ENCODE measurements around a stretch of chr22.

DNA sequence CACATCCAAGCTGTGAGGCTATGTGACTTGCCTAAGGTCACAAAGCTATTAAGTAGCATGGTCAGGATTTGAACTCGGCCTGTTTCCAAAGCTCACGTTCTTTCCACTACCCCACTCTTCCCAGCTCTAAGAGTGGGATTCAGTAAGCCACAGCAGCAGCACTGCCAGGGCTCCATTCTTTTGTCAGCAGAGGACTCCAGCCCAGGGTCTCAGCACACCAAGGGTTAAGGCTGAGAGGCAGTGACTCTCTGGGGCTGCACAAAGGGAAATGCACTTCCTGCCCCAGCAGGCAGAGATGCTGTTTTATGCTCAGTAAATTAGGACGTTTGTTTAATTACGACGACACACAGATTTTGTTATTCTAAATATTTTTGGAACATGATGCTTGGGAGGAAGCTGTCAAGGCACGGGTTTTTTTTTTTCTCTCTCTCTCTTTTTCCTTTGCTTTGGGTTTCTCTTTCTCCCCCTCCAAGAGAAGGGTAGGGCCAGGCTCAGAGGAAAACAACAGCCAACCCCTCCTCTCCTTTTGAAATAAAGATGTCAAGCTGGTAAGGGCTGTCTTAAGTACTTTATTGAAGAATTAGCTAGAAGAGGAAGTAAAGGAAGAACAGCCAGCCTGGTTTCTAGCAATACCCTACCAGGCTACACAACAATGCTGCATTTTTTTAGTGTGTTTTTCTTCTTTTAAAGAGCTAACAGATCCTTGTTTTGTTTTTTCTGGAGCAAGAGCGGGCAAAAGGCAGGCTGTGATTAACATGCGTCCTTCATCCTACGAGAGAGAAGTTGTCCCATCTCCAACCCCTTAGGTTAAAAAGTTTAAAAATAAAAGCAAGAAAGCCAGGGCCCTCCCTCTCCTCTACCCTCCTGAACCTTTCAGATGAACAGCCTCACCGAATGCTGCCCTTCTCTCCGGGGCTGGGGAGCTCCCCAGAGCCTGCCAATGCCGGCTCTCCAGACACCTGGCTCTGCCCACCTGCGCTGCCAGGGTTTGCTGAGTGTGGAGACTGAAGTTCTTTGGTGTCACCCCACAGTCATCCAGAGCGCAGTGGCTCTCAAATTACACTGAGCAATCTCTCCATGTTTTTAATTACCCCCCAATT lies 2.7 kb downstream of the MYH9 start:
- RRBS, result no CpG with 5 or more reads among the region's 14 CpGs

DNA sequence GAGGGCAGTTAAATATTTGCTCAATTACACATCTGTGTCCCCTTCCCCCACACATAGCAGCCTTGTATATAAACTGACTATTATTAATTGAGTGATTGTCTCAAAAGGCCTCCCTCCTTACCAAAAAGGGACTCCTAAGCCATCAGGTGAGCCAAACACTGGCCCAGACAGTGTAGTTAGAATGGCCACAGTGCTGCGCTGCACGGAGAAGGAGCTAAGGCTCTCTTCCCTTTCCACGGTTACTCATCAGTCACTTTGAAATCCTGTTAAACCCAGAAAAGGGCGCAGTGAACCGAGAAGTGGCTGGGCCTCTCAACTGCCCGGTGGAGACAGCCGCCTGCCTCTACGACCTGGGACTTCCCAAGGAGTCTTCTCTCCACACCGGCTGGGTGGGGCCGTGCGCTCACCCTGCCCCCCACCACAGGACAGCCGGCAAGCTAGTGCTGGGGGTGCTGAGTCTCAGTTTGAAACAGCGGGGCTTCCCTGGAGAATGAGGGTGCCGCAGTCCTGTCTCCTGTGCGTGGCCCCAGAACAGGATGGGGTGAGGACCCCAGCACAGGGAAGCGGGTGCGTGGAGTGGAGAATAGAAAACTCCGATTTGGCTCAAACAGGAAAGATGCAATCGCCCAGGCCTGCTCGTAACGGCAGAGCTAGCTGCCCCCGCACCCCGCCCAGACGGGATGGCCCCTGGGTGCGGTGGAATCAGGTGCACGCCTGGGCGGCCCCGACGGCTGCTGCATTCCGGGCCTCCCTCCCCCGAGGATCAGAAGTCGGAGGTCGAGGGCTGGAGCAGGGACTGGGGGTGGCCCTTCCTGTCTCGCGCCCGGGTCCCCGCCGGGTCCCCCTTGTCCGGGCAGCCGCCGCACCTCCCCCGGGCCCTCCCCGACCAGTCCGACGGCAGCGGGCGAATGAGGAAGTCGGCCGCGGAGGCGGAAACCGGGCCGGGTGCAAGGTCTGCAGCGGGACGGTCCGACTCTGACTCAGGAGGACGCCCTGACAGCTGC lies 1.2 kb downstream of the MYH9 start:
- RRBS, result 1% methylated on average over 24 of the region's 57 CpGs

GRCh38 chr22:36419199-36419925 lies 31.6 kb upstream of the MYH9 start:
- RRBS, result no CpG with 5 or more reads among the region's 13 CpGs

DNA sequence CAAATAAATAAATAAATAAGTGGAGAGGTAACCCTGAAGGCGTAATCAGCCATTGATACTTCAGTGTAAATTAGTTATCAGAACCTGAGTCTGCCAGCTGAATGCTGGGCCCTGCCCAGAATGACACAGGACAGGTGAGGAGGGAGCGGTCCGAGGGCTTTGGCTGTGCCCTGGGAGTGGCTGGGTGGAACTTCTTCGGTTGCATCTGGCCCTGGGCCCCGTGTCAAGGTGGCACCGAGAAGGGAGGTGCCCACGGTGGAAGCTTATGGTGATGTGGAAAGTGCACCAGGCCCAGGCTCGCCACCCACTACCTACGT lies 39.0 kb downstream of the TXN2 start:
- RRBS, result no CpG with 5 or more reads among the region's 9 CpGs

DNA sequence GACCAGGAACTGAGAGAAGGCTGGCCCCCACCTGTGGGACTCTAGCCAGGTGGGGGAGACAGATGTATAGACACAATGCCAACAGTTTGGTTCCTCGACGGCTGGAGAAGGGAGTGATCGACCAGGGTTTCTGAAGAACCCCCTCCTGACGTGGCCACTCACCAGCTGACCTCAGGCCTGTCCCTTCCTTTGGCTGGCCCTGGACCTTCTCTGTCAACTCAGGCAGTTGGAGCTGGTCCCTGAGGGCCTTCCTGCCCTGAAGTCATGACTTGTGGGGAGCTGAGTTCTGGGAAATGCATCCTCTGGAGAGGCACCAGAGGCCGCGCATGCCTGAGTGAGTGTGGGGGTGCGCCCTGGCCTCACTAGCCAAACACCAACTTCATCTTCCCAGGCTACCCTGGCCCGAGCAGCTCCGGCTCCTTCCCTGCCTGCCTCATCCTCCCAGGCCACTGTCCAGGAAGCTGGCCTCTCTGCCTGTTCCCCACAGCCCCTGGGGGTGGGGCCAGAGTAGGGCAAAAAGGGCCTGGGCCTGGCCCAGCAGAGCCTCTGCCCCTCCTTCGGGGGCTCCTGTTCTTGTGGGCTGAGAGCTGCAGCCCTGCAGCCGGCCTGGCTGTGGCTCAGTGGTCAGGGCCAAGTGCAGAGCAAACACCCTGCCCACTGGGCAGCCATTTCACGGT lies 23.6 kb downstream of the TXN2 start:
- RRBS, result no CpG with 5 or more reads among the region's 12 CpGs

DNA sequence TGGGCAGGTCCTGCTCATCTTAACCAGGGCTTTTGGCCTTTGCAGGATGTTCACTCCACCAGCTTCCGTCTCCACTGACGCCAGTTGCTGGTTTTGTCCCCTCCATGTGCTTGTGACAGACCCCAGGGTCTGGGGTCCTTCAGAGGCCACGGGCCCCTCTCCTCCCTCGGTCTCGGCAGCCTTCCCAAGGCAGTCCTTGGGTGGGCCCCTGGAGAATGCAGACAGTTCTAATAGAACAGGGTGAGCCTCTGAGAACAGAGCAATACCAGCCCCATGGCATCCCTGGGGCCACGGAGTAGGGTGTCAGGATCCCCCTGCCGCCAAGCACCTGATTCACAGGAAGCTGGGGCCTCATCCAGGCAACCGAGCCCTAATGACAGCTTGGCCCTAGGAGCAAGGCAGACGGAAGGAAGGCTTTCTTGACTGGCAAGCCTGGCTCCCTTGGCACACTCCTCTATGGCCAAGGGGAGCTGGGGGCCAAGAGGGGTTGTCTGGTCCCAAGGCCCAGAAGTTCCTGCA lies 15.3 kb downstream of the TXN2 start:
- RRBS, result no CpG with 5 or more reads among the region's 9 CpGs

GRCh38 chr22:36471949-36472591 lies 9.4 kb downstream of the TXN2 start:
- RRBS, result no CpG with 5 or more reads among the region's 8 CpGs

DNA sequence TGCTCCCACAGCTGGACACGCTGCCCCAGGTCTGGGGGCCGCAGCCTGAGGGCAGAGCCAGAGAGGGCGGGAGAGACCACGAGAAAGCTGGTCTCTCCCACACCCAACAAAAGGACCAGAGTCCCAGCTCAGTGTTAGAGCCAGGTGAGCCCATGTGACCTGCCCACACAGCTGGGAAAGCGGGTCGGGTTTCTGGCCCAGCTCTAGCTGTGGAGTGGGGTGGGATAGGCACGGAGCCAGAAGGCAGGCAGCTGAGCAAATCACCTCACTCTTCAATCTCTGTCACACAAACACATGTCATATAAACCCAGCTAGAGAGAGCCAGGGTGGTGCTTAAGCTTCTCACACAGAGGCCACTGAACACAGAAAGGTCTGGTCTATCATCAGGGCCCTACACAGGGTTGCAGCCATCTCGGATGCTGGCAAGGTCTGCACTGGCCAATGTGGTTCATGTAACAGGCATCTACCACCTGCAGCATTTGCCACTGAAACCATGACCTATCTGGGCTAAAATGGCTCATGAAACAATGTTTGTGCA lies 7.8 kb upstream of the EIF3D start:
- RRBS, result no CpG with 5 or more reads among the region's 8 CpGs

DNA sequence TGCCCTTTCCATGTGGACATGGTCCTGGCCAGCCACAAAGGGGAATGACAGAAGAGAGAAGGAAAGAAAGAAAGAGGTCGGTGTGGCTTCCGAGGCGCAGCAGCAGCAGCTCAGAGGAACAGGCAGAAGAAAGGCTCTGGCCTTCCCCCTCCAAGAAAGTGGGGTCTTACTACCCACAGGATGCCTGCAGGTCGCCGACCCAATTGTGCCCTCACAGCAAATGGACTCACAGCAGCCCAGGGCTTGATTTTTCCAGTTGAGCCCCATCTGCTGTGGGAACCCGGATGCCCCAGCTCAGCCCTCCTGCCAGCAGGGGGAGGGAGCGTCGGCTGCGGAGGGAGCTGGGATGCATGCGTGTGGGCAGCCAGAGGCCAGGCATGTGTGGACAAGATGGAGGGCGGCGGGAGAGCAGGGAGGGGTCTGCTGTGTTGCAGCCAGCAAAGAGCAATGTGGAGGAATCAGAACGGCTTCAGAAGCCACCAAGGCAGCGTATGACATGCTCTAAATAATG lies 41.0 kb upstream of the EIF3D start:
- RRBS, result no CpG with 5 or more reads among the region's 14 CpGs

- RRBS, result 3% methylated on average over 5 of the region's 15 CpGs
Measured at GRCh38 chr22:36870238-36870828, 9.5 kb downstream of the NCF4 start.

GRCh38 chr22:37010770-37011469 lies 3.3 kb upstream of the TEX33 start:
- RRBS, result 67% methylated on average over 5 of the region's 22 CpGs

- RRBS, result no CpG with 5 or more reads among the region's 3 CpGs
Measured at GRCh38 chr22:37126233-37126604, 16.7 kb upstream of the TMPRSS6 start.

DNA sequence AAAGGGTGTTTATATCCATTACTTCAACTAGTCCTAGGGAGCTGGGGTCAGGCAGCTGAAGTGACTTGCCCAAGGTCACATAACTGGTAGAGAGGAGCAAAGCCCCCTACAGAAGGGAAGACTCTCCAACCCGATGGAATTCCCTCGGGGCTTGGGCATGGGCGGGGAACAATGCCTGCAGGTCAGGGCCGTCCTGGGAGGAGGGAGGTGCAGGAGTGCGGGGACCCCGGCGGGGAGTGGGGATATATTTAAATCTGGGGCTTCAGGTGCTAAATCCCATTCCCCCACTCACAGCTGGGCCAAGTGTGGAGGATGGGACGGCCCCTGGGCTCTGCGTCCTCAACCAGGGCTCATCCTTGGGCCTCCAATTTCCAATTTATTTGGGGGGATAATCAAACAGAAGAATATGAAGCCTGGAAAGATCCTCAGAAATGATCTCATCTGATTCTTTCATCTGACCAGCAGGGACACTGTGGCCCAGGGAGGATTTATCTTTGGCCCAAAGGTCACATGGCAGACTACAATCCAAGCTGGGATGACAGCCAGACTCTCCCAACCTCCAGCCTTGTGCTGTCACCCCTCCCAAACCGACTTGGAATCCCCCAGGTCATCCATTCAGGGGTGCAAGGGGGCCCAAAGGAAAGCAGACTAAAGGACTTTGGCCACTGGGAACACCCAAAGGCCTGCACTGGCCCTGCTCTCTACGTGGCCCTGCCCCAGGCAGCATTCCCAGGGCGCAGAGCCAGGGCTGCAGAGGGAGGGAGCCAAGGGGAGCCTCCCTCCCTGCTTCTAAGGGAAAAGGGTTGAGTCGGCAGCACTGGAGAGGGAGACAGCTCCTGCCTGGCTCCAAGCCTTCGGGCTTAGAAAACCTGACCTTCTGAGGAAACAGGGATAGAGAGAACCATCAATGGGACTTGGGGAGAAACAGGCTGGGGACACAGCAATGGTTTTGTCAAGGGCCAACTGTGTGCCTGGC lies 8.8 kb upstream of the C1QTNF6 start:
- RRBS, result no CpG with 5 or more reads among the region's 14 CpGs

- RRBS, result no CpG with 5 or more reads among the region's 14 CpGs
Measured at GRCh38 chr22:37228416-37229150, 15.5 kb downstream of the RAC2 start.

GRCh38 chr22:37234699-37235256 lies 9.3 kb downstream of the RAC2 start:
- RRBS, result no CpG with 5 or more reads among the region's 8 CpGs

GRCh38 chr22:37241233-37241979 lies 2.7 kb downstream of the RAC2 start:
- RRBS, result 51% methylated on average over 5 of the region's 18 CpGs

DNA sequence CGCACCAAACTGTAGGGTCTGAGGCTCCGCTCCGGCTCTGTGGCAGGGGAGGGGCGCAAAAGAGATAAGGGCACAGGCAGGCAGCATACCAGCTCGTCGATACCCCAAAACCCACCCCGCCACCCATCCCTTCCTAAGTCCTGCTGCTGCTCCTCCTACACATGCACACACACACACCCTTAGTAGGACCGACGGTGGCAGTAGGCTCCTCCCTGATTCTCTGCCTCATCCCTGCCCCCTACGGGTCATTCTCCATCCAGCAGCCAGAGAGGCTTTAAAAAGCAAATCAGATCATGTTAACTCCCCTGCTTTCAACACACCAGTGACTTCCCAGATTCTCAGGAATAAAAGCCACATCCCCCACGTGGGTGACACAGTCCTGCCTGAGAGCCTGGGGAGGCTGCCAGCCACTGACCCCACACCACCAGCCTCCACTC lies 6.6 kb upstream of the MFNG start:
- RRBS, result 87% methylated on average over 3 of the region's 11 CpGs

DNA sequence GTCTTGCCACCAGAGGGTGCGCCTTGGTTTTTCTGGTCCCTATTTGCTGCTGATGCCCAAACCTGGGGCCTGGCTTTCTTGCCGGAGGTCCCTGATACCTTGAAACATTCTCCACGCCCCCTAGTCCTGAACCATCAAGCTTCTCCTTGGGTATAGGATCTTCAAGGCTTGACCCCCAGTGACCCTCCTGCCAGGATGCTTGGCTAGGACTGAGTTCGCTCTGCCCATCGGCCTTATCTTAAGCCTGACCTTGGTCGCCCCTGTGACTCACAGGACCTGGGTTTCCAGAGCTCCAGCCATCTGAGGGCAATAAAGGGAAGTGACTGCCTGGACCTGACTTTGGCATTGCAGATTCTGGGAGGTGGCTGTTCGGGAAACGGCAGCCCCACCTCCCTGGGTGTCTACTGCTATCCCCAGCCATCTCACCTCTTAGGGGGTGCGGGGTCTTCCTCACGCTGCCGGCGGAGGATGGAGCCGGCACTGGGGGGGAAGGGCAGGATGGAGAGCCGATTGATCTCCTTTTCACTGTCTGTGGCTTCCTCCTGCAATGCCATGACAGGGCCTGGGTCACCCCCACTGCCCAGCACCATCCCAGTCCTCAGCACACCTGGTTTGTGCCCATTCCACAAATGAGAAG lies 15.3 kb downstream of the CARD10 start:
- RRBS, result no CpG with 5 or more reads among the region's 14 CpGs

DNA sequence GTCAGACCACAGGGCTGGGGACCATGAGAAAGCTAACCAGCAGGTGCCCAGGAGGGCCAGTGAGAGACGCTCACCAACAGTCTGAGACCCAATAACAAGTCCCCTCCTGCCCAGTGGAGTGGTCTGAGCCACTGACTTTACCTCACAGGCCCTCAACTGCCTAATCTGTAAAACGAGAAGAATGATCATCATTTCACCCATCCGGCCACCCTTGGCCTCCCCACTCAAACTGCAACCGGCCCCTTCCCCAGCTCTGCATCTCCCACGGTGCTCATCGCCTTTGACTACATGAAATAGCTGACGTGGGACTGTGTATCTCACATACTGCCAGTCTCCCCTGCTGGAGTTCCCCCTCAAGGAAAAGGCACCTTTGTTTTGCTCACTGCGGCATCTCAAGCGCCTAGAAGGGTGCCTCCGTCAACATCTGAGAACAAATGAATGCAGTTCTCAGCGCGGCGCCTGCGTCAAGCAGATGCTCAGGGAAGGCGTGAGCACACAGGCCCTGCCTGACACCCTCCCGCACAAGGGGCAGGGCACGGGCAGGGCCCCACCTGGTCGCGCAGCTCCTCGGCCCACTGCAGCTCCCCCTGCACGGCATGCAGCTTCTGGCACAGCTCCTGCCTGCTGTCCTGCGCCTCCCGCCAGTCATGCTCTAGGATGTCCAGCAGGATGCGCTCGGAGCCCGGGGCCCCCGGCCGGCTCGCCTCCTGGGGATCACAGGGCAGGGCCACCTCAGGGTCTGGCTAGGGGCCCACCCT lies 11.1 kb downstream of the CARD10 start:
- RRBS, result no CpG with 5 or more reads among the region's 29 CpGs

GRCh38 chr22:37538580-37539324 lies 19.5 kb upstream of the CARD10 start:
- RRBS, result no CpG with 5 or more reads among the region's 17 CpGs

Measured in Ishikawa (cell line).